Heart (tissue), 3 donors: ENCODE data around the genes SNUPN and LINGO1.

DNA sequence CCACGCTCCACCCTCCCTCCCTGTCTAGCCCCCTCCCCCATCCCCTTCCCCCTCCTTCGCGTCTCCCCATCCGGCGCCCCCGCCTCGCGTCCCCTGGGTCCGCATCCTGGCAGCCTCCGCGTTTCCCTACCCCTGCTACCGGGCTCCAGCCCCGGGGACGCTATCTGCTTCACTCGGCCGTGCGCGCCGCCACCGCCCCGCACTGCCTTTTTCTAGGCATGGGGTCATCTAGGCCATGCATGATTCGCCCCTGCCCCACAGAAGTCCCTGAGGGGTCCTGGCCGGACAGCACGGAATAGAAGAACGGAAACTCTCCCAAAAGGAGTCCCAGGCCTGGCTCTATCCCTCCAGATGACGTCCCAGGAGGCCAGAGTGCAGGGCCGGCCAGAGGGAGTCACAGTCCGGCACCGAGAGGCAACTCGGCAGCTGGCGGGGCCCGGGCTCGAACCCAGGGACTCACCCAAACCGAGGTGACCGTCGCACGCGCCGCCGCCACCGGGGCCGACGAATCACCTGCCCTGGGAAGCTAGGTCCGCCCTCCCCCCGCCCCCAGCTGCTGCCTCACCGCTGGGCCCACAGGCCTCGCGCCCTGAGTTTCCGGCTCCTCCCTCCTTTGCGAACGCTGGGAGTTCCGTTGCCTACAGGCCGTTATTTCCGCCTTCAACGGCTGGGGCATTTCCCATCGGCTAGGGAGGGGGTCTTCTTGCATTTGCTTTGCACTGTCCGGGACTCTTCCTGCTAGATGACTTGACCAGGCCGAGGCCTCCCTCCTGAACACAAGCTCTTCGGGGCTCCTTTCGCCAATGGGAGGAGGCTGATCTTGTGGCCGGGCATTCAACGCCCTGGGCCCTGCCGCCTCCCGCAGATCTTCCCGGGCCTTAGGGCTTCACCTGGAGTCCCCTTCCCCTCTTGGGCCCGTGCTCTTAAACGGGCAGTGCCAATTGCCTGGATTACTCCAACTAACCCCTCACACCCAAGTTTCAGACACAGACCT, at the start of gene SNUPN:
Gene SNUPN, minus strand, starts transcription at position 520 of the 994 bp plus-strand sequence.
- RAMPAGE, long total RNA, 2 experiments = start-site peak on the minus strand in 2 of 2 experiments, centred at positions 456 to 550 of the sequence, 34 to 305 reads per replicate

DNA sequence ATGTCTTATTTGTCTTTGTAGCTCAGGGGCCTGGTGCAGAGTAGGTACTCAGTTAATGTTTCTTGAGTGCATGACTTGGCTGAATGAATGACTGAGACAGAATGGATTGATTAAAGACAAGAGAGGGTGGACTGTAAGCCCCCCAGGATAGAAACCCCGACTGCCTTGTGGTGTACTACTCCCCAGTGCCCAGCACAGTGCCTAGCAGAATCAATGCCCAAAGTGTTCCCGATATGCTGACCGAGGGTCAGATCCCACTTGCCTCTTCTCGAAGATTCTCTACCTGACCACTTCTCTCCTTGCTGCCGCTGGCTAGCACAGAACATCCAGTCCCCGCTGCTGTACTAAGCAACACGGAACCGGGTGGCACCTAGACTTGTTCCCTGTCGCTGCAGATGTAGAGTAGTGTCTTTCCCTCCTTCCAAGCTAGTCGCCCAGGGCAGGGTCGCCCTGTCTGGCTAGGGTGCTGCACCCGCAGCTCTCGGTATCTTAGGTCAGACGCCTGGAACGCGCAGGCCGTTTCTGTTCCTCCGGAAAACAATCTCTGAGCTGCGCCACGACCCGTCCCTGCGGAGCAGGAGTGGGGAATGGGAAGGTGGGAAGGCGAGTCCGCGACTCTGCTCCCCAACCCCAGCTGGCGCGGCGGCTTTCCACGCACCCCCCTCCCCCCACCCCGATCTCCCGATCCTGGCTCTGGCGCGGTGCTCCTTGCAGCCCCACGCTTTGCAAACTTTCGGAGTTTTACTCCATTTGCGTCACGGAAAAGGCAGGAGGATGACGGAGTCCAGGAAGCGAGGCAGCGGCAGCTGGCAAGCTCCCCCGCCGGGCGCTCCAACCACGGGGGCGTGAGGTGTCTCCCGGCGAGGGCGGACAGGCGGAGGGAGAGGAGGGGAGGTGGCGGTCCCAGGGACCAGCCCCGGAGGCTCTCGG, 756 bp upstream of the SNX33 start:
- RAMPAGE, long total RNA, 2 experiments = no peak in any of the 2 experiments

DNA sequence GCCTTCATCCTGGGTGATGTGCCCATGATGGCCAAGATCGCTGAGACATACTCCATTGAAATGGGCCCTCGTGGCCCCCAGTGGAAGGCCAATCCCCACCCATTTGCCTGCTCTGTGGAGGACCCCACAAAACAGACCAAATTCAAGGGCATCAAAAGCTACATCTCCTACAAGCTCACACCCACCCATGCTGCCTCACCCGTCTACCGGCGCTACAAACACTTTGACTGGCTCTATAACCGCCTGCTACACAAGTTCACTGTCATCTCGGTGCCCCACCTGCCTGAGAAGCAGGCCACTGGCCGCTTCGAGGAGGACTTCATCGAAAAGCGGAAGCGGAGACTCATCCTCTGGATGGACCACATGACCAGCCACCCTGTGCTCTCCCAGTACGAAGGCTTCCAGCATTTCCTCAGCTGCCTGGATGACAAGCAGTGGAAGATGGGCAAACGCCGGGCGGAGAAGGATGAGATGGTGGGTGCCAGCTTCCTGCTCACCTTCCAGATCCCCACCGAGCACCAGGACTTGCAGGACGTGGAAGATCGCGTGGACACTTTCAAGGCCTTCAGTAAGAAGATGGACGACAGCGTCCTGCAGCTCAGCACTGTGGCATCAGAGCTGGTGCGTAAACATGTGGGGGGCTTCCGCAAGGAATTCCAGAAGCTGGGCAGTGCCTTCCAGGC, 2.1 kb downstream of the SNX33 start:
- RAMPAGE, long total RNA, 2 experiments = no peak in any of the 2 experiments

- RAMPAGE, long total RNA, 2 experiments = no peak in any of the 2 experiments
These were observed 19.1 kb downstream of the CSPG4 start for GRCh38 chr15:75693535-75693937.

- RAMPAGE, long total RNA, 2 experiments = no peak in any of the 2 experiments
These were observed 441 bp upstream of the UBE2Q2 start for GRCh38 chr15:75842640-75843371.

- RAMPAGE, long total RNA, 2 experiments = no peak in any of the 2 experiments
These were observed 10.9 kb downstream of the UBE2Q2 start for GRCh38 chr15:75854238-75854511.

DNA sequence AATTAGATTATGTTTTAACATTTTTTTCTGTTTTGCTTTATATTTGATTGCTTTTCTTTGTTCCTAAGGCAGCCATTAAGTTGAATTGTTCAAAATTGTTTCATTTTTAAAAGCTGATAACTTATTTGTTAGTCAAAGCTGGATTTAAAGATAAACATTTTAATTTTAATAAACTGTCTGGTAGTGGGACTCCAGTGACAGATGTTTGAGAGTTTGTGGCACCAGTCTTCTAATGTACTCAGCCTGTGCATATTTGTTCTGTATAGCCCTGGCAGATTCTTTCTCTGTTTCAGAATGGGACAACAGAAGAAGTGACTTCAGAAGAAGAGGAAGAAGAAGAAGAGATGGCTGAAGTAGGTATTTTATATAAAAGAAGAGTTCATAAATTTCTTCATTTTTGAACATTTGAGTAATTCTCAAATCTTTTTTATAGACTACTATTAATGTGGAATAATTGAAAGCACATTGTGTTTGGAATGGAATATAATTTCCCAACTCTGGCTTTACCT, 25.5 kb downstream of the UBE2Q2 start:
- RAMPAGE, long total RNA, 2 experiments = no peak in any of the 2 experiments

GRCh38 chr15:75891793-75892161, 11.9 kb upstream of the FBXO22 start:
- RAMPAGE, long total RNA, 2 experiments = no peak in any of the 2 experiments

GRCh38 chr15:76150255-76150882, 90.6 kb downstream of the TMEM266 start:
- RAMPAGE, long total RNA, 2 experiments = no peak in any of the 2 experiments

DNA sequence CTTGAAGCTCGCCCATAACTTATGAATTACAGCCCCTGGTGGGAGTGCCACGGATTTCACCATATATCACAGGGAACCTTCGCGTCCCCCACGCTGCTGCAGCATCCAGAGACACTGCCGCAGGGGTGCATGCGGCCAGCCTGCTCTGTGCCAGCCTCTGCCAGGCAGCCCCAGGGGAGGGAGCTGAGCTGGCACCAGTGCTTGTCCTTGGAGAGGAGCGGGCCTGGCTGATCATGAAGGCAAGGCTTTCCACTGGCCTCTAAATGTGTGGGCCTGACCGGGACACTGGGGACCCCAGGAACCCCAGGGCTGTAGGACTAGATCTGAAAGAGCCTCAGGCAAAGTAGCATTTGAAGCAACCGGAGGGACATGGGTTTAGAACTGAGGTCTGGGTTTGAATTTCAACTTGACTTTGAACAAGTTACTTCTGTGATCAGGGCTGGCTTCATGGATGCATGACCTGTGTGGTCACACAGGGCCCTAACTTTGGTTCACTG, 114.3 kb downstream of the ETFA start:
- RAMPAGE, long total RNA, 2 experiments = no peak in any of the 2 experiments

GRCh38 chr15:76300270-76301025, 10.8 kb downstream of the ETFA start:
- RAMPAGE, long total RNA, 2 experiments = no peak in any of the 2 experiments

DNA sequence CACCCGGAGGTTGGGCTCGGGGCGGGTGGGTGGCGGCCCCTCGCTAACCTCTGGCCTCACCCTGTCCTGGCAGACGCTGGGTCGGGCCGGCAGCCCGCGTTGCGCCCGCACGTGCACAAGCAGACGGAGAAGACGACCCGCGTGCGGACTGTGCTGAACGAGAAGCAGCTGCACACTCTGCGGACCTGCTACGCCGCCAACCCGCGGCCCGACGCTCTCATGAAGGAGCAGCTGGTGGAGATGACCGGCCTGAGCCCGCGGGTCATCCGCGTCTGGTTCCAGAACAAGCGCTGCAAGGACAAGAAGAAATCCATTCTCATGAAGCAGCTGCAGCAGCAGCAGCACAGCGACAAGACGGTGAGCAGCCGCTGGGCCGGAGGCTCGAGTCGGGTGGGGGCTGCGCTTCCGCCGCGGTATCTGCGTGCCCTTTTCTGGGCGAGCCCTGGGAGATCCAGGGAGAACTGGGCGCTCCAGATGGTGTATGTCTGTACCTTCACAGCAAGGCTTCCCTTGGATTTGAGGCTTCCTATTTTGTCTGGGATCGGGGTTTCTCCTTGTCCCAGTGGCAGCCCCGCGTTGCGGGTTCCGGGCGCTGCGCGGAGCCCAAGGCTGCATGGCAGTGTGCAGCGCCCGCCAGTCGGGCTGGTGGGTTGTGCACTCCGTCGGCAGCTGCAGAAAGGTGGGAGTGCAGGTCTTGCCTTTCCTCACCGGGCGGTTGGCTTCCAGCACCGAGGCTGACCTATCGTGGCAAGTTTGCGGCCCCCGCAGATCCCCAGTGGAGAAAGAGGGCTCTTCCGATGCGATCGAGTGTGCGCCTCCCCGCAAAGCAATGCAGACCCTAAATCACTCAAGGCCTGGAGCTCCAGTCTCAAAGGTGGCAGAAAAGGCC, 3.9 kb downstream of the ISL2 start:
- RAMPAGE, long total RNA, 2 experiments = no peak in any of the 2 experiments

DNA sequence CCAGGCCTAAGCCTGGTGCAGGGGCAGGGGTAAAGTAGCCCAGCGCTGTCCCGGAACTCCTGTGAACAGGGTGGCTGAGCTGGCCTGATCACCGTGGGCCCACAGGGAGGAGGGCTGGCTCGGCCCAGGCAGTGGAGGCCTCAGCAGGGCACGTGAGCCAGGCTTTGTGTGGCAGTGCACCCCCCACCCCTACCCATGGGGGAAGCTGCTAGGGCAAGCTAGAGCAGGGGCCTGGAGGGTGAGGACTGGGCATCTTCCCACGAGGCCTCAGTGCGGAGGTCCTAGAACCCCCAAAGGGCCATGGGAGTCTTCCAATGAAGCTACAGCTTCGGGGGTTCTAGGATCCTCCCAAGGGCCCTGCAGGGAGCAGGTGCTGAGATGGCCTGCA, 36.0 kb downstream of the TSPAN3 start:
- RAMPAGE, long total RNA, 2 experiments = no peak in any of the 2 experiments

DNA sequence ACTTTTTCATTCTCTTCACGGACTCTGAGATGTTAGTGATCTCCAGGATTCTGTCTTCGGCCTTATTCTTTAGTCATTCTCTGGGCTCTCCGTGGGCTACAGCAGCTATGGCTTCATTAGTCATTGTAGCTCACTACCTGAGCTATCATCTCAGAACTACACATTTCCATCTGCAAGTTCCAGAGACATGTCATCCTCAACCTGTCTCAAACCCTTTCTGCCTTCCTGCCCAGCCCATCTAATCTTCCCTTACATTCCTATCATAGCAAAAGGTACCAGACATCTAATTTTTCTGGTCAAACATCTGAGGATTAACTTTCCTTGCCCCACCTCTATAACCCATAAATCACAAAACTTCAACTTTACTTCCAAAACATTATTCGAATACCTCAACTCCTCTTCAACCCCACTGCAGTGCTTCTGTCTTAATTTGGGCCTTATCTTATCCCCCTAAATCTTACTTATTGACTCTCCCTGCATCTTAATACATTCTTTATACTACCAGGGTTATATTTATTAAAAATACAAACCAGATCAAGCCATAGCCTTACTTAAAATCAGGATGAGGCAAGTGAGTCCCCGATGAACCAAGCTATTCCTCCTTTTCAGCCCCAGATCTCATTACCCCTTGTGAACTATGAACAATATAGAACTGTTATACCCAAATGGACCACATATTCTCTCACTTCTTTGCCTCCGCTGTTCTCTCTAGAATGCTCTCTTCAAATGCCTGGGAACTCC, 13.1 kb downstream of the TSPAN3 start:
- RAMPAGE, long total RNA, 2 experiments = no peak in any of the 2 experiments

GRCh38 chr15:77106904-77107824, 36.3 kb upstream of the TSPAN3 start:
- RAMPAGE, long total RNA, 2 experiments = no peak in any of the 2 experiments

DNA sequence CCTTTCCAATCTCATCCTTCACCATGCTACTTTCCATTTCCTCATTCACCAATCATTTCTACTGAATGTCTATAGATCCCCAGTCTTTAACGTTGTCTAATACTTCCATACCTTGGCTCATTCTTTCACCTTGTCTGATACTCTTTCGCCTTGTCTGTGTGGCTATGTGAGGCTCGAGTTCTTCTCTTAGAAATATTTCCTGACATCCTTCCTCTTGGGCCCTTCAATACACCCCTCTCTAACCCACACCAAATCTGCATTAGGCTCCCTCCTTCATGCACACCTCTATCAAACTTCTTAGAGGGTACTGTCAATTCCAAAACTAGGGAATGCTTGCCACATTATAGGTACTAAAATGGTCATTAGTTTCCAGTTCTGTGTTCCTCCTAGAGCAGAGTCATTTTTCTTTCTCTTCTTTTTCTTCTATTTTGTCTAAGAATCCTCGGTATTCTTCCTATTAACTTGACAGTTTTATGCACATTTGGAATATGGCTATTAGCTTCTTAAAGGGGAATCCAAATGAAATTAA, 37.6 kb downstream of the PEAK1 start:
- RAMPAGE, long total RNA, 2 experiments = no peak in any of the 2 experiments

- RAMPAGE, long total RNA, 2 experiments = no peak in any of the 2 experiments
These were observed 50.6 kb downstream of the LINGO1 start for GRCh38 chr15:77582014-77582619.

DNA sequence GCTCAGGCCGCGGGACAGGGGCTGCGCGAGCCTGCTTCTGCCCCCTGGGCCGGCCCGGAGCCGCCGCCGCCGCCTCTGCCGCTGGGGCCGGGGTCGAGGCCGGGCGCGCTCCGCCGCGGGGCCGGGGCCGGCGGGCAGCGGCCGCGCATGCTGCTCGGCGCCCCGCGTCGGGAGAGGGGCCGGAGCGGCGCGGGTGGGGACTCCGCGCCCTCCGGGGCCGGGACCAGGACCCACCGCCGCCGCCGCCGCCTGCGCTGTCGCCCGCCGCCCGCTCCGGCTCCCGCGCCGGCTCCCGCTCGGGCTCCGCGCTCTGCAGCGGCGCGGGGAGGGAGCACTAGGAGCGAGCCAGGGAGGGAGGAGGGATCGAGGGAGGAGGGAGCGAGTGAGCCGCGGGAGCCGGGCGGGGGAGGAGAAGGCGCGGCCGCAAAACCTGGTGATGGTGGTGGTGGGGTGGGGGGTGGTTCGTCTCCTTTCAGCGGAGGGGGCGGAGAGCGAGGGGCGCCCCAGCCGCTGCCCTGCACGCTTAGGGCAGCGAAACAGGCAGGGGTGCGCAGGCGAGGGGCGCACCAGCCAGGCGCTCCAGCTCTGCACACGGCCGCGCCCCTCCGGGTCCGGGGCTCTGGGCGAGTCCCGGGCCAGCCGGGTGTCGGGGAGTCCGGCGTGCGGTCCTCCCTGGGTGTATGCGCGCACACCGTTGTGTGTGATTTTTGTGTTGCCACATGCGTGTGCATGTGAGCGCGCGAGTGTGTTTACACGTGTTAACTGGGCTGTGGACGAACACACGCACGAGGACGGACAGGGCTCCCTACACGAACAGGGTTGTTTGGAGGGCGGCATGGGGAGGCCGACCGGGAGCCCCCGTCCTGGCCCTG, at the start of gene LINGO1:
Gene LINGO1, minus strand, starts transcription at position 336 of the 872 bp plus-strand sequence.
- RAMPAGE, long total RNA, 2 experiments = no peak in any of the 2 experiments

DNA sequence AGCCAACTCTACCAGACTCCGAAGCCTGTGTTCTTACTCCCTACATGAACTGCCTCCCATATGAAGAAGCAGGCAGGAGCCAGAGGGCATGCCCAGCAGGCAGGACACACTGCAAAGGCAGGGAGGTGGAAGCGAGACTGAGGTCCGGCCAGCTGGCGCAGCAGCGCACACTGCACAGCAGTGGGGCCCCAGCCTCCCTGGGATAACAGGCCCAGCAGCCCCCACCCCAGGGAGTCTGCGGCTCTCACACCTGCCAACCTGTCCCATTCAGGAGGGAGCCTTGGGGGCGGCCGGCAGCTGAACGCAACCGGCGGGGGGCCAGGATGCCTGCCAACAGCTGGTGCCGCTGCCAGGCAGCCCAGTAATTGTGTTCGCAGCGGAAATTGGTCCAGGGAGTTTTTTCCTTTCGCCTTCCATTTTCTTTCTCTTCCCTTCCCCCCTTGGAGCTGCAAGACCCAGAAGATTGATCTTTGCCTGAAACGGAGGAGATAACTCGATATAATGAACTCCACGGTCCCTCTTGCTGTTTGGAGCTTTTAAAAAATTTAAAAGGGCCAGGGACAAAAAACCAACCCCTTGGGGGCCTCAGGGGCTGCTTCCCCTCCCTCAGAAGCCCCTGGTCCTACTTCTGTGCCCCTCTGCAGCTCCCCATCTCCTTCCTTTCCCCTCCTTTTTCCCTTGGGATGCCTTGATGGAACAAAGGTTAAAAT, 106.3 kb upstream of the LINGO1 start:
- RAMPAGE, long total RNA, 2 experiments = no peak in any of the 2 experiments

DNA sequence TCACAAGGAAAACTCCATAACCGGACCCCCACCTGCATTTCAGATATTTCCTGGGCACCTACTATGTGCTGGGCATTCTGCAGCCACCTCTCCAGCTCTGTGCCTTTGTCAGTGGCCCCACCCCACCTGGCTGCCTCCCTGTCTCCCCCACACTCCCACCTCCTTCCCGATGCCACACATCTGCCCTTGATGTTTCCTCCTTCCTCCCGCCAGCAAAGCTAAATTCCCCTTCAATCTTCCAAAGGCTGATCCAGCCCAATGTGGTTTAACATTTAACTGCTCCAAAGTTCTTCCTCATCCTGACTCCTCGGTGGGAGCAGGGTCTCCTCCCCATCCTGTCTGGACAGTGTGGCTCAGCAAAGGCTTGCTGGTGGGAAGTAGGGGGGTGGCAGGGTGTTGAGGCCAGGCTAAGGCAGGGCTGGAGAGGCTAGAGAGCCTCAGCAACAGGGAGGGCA, 123.0 kb upstream of the LINGO1 start:
- RAMPAGE, long total RNA, 2 experiments = no peak in any of the 2 experiments